ENCODE measurements around the genes BPIFB3 and CBFA2T2.

- RRBS, result no CpG with 5 or more reads among the region's 2 CpGs
These were observed 10.7 kb downstream of the POFUT1 start for GRCh38 chr20:32218378-32218879.

- RRBS, result no CpG with 5 or more reads among the region's 14 CpGs
These were observed 93.9 kb downstream of the ASXL1 start for GRCh38 chr20:32452005-32452437.

DNA sequence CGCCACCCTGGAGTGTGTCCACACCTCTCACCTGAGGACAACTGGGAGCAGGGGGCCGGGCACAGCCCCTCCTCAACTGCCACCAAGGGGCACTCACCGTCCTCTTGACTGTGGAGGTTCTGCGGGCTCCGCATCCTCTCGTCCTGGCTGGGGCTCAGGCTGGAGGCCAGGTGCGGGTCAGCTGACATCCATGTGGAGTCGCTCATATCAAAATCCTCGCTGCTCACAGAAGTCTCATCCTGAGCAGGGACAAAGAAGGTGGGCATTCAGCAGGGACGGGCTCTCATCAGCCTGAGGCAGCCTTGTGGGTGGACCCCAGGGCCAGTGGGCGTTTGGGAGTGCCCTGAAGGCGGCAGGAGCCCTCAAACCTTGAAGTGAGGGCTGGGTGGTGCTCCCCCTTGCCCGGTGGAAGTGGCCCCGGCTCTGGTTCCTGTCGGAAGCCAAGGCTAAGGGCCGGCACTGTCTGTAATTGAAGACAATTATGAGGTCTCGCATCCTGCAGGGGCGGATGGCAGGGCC lies 110.6 kb downstream of the NOL4L start:
- RRBS, result 0% methylated on average over 2 of the region's 18 CpGs

DNA sequence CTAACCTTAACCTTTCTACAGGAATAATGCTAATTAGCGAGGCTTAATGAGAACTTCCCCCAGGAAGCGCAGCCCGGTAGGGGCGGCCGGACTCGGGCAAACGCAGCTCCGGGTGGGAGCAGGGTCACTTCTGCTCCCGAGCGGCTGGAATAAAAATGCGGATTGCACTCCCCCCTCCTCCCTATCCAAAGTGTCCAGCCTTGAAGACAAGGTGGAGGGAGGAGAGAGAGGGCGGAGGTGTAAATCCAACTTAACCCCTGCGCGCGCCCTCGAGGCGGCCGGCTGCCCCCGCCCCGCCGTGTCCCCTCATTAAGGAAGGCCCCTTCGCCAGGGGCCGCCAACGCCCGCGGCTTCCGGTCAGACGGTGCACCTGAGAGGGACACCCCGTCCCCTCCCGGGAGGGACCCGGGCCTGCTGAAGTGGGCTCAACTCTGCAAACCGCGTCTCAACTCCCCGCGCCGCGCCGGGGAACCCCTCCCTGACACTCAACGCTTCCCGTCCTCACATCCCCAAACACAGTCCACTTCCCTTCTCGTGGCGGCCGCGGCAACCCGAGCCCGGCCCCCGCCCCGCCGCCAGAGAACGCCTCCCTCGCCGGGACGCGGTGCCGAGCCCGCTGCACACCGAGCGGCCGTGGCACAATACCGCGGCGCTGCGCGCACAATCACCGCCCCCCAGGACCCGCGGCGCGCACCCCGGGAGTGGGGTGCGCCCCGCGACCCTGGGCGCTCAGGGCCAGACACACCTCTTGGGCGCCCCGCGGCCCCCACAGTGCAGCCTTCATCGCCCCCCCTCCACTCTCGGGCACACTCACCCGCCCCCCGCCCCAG lies 102.6 kb downstream of the NOL4L start:
- RRBS, result 2% methylated on average over 34 of the region's 81 CpGs

GRCh38 chr20:32485865-32486337 lies 99.2 kb downstream of the NOL4L start:
- RRBS, result no CpG with 5 or more reads among the region's 4 CpGs

- RRBS, result no CpG with 5 or more reads among the region's 28 CpGs
These were observed 57.6 kb downstream of the NOL4L start for GRCh38 chr20:32527387-32528156.

DNA sequence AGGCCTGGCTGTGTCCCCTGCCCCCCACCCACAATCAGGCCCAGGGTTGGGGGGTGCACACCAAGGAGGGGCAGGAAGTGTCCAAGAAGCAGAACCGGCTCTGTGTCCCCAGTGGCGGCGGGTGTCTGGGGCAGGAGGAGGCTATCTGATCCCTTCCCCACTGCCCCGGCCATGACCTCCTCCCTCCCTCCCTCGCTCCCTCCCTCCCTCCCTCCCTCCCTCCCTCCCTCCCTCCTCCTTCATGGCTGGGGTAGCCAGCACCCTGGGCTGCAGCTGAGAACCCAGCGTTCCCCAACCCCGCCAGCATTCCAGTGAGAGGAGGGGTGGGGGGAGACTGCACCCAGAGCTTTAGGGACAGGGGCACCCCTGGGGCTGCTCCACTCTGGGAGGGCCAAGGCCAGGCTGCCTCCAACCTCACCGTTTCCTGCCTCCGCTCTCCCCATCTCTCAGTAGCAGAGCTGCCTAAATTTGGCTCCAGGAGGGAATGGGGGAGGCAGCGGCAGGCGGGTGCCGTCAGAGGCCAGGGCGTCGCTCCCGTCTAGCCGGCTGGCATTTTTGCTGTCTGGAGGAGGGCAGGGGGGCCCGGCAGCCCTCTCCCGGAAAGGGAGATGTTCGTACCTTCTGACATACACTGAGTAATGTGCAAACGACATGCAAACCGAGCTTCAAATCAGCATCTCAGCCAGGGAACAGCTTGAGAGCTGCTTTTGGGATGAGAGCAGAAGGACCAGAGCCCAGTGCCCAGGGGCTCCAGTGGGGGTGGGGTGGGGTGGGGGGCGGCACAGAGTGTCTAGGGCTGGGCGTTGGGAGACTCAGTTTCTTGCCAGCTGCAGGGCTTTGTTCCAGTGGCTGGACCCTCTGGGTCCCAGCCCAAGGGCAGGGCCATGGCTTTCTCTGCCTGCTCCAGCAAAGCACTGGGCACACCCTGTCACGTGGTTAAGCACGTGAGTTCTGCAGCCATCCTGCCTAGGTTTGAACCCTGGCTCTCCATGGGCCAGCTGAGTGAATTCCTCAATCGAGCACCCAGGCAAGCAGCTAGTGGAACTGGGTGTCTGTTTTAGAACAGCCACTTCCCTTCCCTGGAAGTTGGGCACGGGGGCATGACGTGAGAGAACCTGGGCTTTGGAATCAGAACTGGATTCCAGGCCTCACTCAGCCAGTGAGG lies 46.5 kb downstream of the NOL4L start:
- RRBS, result 16% methylated on average over 6 of the region's 28 CpGs

GRCh38 chr20:32581261-32581832 lies 3.8 kb downstream of the NOL4L start:
- RRBS, result 16% methylated on average over 4 of the region's 11 CpGs

GRCh38 chr20:32685506-32686602 lies 12.1 kb upstream of the C20orf203 start:
- RRBS, result no CpG with 5 or more reads among the region's 19 CpGs

DNA sequence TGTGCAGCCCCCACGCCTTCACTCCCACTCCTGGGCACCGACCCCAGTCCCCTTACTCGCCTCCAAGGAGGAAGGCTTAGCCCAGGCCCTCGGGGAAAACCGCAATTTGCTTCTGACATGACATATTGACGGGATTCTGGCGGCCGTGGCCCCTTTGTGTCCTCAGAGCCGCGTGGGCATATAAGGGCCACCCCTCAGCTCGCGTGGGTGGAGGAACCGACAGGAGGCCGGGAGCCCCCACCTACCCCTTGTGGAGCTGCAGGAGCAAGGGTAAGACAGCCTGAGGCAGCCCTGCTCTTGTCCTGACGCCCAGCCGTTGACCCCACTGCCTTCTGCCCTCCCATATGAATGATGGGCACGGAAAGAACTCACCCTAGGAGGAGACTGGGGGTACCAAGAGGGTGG lies at the start of gene BPIFB3:
Gene BPIFB3 (plus strand): TSS at position 208 of the 405 bp plus-strand sequence.
- RRBS, result no CpG with 5 or more reads among the region's 17 CpGs

DNA sequence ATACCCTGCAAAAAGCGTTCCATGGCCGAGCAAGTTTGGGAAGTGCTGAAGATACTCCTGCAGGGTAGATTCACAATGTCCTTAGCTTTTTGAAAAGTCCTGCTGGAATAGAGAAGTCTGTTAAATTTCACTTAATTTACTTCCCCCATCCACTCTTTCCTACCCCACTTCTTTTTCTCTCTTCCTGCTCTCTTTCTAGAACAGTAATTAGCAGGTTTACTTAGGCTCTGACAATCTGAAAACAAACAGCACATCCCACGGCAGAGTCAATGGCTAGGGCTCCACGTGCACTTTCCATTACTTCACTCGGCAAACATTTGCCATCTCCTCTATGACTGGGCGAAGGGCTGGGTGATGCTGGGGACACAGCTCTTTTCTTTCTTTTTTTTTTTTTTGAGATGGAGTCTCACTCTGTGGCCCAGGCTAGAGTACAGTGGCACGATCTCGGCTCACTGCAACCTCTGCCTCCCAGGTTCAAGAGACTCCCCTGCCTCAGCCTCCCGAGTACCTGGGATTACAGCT lies 26.6 kb downstream of the BPIFB4 start:
- RRBS, result no CpG with 5 or more reads among the region's 9 CpGs

DNA sequence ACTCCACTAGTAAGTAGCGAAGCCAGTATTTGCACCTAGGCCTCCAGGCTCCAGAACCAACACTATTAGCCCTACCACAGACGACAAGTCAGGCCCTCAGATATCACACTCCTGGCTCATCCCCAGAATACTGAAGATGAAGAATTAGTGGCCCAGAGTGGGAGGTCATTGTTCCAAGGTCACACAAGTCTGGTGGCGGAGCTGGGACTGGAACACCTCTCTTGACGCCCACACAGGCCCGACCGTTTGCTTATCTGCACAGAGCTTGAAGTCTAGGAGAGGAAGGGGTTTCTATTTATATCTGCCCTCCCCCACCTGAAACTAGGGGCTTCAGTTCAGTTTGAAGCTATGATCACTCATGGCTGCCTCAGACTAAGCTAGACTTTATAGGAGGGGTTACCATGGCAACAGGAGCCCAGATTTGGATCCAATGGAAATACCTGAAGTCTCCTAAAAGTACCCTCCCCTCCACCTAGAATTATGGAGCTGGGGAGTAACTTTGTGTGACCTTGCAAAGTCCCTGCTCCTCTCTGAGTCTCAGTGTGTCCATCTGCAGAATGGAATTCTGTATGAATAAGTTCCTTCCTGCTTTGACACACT lies 2.2 kb downstream of the SNTA1 start:
- RRBS, result no CpG with 5 or more reads among the region's 6 CpGs

DNA sequence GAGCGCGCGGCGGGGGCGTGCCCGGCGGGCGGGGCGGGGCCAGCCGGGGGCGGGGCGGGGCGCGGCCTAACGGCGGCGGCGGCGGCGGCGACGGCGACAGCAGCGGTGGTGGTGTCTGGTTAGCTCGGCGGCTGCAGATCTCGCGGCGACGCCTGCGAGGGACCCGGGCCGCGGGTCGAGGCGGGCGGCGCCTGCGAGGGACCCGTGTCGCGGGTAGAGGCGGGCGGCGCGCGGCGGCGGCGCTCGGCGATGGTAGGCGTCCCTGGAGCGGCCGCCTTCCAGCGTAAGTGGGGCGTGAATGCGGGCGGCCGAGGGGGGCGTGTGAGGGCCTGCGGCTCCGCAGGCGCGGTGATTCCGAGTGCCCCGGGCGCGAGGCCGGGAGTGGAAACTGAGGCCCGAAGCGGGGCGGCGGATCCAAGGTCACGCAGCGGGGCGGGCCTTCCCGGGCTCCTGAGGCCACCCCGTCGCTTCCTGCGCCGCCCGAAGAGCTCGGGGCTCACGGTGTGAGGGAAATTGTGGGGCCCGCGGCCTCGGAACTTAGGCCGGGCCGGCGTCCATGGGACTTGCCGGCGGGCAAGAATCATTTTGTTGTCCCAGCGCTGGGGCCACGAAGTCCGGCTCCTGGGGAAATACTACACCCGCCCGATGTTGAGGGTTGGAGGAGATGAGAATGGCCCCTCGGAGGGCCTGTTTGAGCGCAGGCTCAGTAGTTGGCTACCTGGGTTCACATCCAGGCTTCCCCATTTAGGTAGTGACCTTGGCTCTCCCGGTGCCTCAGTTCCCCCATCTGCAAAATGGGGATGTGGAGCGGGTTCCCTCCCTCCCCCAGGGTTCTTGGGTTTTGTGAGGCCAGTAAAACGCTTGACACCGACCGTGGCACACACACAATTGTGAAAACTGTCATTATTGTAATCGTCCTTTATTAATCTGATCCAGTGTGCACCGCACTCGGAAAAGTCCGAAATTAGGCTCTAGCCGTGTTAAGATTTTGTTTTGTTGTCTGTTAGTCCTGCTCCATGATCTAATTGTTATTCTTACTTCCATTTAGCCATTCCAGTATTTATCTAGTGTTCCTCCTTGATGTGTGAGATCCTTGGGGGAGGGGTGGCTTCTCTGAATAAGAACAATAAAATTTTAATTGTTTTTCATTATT lies at the start of gene CBFA2T2:
Gene CBFA2T2 (plus strand): TSS at position 78 of the 1,153 bp plus-strand sequence.
- RRBS, result 1% methylated on average over 18 of the region's 110 CpGs

DNA sequence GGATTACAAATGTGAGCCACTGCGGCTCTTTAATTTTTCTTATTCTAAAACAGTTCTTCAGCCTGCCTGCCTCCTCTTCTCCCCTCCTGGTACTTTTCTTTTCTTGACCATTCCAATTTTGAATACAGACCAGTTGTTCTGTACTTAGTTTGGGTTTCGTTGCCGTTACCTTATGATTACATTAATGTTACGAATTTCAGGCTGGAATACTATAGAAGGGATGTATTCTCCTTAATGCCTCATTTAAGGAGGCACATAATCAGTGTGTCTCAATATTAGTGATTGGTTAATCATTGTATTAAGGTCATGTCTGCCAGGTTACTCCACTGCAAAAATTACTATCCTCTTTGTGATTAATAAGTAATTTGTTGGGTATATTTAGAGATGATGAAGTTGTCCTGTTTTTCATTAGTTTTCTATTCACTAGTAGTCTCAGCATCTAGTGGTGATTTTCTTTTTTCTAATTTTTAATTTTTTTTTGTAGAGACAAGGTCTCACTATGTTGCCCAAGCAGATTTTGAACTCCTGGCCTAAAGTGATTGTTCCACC lies 66.3 kb downstream of the CBFA2T2 start:
- RRBS, result no CpG with 5 or more reads among the region's 4 CpGs

- RRBS, result no CpG with 5 or more reads among the region's 13 CpGs
These were observed 13.6 kb upstream of the C20orf144 start for GRCh38 chr20:33648426-33648967.

DNA sequence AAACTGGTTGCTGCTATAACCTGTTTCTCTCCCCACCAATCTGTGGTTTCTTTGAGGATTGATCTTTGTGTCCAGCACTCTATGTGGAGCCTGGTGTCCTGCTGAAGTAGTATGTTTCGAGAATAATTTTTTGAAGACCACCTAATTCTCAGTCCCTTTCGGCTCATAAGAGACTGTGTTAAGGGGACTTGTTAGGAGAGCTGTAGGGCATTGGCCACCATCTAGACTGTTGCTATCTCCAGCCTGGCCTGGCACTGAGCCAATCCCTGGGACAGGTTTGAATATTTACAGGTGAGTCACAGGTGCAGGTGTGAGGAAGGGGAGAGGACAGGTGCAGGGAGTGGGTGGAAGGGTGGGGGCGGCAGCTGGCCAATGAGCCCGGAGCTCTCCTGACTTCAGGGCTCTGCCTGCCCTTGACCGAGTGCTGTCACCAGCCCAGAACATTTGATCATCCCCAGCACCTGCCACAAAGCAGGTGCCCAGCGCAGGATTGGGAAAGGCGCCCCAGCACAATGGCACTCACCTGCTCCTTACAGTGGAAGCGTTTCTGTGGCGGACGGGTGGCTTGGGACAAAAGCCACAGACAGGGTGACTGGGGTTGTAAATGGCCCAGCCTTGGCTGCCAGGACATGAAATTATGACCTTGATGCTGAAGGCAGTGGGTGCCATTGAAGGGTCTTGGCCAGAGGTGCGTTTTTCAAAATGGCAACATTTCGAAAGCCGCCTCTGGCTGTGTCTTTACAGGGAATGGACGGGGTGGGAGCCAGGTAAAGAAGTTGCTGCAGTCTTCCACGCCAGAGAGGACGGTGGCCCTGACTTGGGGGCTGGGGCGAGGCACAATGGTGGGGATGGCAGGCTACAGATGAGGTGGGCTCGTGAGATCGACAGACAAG lies 7.9 kb upstream of the C20orf144 start:
- RRBS, result no CpG with 5 or more reads among the region's 19 CpGs

DNA sequence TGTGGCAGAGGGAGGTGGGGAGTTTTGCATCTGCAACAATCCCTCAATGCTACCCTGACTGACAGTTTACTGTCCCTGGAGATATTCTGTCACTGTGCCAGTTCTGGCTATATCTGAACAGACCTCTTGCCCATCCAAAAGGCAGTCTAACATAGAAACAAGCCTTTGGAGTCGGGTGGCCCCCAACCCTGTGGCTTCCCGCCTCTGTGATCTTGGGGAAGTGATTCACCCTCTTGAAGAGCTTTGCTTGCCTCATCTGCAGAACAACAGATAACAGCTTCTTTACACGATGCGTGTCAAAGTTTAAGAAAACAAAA lies 3.8 kb upstream of the E2F1 start:
- RRBS, result no CpG with 5 or more reads among the region's 4 CpGs

DNA sequence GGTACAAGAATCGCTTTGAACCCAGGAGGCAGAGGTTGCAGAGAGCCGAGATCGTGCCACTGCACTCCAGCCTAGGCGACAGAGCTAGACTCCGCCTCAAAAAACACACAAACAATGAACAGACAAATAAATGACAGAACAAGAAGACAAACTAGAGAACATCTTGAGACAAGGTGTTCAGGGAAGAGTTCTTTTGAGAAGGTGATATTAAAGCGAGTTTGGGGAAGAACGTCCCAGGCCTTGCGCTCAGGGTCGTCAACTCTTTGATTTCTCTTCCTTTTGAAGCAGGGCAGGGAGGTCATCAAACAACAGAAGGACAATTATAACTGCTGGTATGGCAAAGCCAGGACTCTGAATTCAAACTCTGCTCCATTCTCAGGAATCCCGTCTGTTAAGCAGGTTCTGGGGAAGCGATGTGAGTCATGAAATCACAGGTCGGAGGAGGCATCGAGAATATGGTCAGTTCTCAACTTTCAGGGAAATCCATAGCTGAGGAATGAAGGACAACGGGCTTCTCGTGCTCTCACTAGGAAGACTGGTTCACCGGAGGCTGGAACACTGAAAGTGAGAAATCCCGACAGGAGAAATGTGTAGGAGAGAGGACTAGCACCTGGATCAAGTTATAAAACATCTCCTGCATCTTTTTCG lies 1.2 kb upstream of the RALY start:
- RRBS, result no CpG with 5 or more reads among the region's 18 CpGs

- RRBS, result under 1% methylated on average over 12 of the region's 55 CpGs
These were observed 654 bp downstream of the RALY start for GRCh38 chr20:33994260-33994870.

- RRBS, result no CpG with 5 or more reads among the region's 3 CpGs
These were observed 2.3 kb downstream of the RALY start for GRCh38 chr20:33995911-33996487.

All from skeletal muscle cell (primary cell).